Measurements from ENCODE around the genes MORN2 and SOS1.

GRCh38 chr2:38116650-38117145, 40.7 kb upstream of the CYP1B1 start:
- RRBS, result no CpG with 5 or more reads among the region's 2 CpGs

- RRBS, result no CpG with 5 or more reads among the region's 3 CpGs
Measured at GRCh38 chr2:38129284-38129960, 53.5 kb upstream of the CYP1B1 start.

DNA sequence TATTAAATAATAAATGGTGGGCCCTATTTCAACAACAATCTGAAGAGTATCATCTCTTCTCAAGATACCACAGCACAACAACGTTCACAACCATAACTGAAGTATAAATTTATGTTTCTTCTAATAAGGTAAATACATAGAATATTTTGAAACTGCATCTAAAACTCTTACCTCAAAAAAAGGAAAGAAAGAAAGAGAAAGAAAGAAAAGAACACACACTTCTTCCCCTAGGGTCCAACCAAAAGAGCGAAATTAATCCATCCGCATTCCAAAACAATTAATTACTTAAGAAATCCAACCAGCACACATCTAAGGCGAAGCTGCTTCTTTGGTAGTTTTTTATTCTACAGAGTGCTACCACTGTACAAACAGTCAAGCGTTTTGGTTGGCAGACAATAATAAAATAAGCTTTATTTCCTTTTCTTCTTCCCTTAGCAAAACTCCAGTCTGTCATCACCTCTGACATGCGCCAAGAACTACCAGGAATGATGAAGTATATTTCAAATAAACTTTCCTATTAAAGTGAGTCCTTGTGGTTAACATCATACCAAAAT, 1.5 kb downstream of the ATL2 start:
- RRBS, result no CpG with 5 or more reads among the region's 6 CpGs

DNA sequence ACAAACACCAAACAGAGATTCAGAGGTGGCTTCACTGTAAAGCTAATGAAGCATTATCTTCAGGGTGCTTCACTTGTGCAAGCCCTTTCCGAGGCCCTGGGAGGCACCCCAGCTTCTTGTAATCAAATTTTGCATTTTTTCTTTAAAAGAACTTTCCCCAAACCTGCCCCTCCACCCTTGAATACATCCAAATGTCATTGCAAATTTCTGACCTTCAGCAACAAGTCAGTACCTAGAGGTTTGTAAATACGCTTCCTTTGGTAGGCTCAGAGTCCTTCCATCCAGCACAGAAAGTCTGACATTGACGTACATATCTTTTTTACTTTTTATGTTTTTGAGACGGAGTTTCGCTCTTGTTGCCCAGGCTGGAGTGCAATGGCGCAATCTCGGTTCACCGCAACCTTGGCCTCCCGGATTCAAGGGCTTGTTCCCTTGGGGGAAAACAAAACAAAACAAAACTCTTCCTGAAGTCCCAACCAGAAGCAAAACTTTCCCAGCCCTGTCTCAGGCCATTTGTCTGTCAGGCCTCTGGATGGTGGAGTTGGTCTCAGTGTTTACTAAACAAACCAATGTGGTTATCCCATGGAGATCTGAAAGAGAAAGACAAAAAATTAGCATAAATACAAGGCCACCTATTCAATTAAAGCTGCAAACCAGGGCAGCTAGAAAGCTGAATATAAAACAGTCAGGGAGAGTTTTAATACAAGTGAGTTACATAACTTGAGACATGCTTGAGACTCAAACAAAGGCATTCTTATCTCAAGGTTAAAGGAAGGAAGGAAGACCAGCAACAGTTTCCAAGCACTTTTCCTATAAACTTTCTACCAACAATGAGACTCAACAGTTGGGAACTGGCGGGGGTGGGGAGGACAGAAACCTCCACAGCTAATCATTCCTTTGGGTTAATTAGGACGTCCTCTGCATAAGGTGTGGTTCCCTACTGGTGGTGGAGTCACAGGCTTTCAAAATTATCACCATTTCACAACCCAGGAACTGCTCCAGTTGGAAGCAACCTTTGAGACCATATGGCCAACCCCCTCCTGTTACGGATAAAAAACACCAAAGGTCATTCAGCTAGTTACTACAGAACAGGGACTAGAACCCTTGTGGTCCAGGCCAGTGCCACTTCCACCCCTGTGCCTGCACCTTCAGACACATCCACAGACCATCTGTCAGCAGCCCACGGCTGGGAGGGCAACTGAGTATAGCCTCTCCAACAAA, 29.7 kb upstream of the ATL2 start:
- RRBS, result no CpG with 5 or more reads among the region's 13 CpGs

DNA sequence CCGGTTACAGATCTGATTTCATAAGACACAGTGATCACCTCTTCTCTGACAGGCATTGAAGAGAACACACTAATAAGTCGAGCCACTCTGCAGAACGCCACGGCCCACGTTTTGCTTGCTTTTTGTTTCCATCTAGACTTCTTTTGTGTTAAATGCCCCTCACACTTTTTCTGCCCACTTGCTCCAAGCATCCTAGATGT, 85.4 kb downstream of the HNRNPLL start:
- RRBS, result no CpG with 5 or more reads among the region's 5 CpGs

GRCh38 chr2:38849552-38850160, 26.1 kb downstream of the DHX57 start:
- RRBS, result no CpG with 5 or more reads among the region's 4 CpGs

- RRBS, result under 1% methylated on average over 19 of the region's 63 CpGs
Measured at GRCh38 chr2:38875561-38876623, at the start of gene MORN2. TSS of gene MORN2 (plus strand) at chr2:38875976.

- RRBS, result no CpG with 5 or more reads among the region's 8 CpGs
Measured at GRCh38 chr2:39022272-39023258, 98.3 kb downstream of the SOS1 start.

DNA sequence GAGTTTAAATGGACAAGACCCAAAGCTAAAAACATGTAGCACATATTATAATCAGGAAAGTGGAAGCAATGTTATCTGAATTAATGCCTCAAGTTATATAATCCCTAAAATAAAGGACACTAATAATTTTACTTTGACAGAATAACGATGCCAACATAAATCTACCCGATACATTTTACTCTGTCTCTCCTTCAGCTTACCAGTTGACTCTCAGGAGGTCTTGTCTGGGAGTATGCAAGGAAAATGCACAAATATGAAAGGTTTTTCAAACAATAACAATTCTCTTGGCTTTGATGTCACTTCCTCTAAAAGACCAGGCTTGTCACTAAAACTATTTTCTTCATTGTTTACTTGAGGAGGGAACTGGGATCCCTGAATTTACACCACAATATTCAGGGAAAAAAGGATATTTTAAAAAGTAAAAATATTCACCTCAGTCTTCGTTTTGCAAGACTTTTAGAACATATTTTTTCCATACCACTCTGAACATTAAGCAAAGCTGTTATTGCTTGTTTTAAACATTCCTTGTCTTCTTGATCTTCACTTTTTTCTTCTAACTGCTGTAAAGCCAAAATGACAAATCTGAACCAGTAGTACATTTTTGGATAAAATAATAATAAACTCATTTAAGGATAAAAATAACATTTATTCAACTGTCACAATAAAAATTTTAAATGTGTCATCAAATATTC, 97.1 kb downstream of the SOS1 start:
- RRBS, result no CpG with 5 or more reads among the region's 3 CpGs

DNA sequence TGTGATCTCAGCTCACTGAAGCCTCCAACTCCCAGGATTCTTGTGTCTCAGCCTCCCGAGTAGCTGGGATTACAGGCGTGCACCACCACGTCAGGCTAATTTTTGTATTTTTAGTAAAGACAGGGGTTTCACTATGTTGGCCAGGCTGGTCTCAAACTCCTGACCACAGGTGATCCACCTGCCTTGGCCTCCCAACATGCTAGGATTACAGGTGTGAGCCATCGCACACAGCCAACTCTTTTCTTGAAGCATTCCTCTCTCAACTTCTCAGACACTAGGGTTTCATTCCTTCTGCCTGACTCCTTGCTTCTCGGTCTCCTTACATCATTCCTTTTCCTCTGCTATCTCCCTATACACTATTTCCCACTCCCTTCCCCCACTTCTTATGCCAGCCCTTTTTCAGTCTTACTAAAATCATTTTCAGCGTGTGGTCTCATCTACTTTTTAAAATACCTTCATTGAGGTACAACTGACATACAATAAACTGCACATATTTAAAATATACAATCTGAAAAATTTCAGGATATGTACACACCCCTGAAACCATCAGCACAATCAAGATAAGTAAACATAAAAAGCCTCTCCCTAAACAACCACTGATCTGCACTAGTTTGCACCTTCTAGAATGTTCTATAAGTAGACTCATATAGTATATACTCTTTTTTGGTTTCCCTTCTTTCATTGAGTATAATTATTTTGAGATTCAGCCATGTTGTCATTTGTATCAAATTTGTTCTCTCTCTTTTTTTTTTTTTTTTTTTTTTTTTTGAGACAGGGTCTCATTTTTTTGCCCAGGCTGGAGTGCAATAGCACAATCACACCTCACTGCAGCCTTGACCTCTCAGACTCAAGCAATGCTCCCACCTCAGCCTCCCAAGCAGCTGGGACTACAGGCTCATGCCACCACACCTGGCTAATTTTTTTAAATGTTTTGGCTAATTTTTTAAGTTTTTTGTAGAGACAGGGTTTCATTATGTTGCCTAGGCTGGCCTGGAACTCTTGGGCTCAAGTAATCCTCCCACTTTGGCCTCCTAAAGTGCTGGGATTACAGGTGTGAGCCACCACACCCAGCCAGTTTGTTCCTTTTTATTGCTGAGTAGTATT, 5.8 kb downstream of the SOS1 start:
- RRBS, result no CpG with 5 or more reads among the region's 6 CpGs

GRCh38 chr2:39120985-39121285, at the start of gene SOS1:
TSS of gene SOS1 (minus strand) at chr2:39121051.
- RRBS, result 5% methylated on average over 9 of the region's 23 CpGs

- RRBS, result no CpG with 5 or more reads among the region's 1 CpG
Measured at GRCh38 chr2:39128006-39128361, 7.1 kb upstream of the SOS1 start.

GRCh38 chr2:39277838-39278361, 157.0 kb upstream of the SOS1 start:
- RRBS, result no CpG with 5 or more reads among the region's 9 CpGs

DNA sequence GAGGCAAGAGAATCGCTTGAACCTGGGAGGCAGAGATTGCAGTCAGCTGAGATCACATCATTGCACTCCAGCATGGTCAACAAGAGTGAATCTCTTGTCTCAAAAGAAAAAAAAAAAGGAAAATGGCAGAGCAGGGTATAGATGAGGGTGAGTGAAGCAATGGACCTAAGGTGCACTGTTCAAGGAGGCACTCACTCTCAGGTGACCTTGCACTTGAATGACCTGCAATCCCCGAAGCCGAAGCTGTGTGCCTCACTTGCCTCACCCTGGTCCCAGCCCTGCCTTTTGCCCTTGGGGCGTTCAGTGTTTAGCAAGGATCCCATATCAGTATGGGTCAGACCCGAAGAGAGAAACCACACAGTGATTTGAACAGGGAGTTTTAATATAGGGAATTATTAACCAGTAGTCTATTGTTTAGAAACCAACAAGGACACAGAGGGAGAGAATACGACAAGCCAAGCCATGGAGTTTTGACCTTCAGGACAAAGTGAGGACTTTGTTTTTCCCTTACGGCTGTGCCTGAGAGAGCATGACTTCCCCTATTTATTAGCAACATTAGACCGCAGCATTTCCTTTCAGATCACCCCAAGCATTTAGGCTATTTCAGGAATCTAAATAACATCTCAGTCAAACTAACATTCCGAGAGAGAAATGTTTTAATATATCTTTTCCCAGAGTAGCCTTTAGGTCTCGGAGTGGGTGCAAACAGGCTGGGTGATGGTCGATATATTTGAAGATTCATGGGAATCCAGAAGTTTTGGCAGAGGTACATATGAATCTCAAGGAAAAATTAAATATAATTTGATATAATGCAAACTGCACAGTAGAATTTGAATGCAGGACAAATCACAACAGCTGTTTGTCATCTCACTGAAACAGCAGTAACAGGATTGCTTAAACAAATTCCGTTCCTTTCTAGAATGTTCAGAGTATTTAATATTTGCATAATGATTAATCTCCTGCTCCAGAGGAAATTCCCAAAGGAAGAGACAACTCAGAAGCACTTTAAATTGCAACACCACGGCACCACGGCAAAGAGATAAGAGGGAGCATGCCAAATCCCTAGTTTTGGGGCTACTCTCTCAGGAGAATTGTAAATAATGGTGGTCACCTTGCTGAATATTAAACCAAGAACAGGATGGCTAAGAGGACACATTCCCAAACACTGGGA, 67.4 kb upstream of the MAP4K3 start:
- RRBS, result no CpG with 5 or more reads among the region's 14 CpGs

DNA sequence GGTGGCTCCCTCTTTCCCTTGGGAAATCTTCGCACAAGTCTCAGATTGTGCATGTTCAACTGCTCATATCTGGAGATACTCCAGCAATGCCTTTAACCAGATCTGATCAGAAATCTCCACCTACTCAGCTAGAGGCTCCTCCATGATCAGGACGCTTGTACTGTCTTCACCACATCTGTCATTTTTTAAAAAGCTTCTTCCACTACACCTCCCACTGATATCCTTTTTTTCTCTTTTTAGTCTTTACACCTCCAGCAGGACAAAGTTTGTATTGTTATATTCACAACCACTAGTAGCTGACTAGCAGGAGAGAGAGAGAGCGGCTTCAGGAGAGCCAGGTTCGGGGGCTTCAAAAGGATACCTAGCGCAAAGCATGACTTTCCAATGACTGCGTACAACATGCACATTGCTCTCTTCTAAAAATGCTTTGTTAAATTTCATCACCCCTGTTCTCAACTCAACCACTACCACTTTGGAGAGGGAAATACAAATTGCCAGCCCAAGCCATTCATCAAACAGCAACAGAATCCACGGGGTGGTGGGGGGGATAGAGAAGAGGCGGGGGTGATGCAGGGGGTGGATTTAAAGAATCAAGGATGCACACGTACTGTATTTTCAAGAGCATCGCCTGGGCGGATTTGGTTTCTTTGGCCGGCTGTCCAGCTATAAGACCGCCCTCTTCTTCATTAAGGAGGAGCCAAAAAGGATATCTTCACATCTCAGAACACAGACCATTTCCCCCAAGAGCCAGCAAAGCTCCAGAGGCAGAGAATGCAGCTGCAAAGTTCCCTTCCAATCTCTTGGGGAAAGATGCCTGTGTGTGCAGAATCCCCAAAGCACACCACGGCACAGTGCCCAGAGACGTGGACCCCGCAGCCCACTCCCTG, 1.2 kb downstream of the SLC8A1 start:
- RRBS, result no CpG with 5 or more reads among the region's 16 CpGs

DNA sequence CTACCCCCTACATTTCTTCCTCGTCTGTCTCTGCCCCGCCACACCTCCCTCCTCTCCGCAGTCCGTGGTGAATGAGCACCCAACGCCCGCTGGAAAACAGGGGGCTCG, 719 bp downstream of the SLC8A1 start:
- RRBS, result no CpG with 5 or more reads among the region's 7 CpGs

DNA sequence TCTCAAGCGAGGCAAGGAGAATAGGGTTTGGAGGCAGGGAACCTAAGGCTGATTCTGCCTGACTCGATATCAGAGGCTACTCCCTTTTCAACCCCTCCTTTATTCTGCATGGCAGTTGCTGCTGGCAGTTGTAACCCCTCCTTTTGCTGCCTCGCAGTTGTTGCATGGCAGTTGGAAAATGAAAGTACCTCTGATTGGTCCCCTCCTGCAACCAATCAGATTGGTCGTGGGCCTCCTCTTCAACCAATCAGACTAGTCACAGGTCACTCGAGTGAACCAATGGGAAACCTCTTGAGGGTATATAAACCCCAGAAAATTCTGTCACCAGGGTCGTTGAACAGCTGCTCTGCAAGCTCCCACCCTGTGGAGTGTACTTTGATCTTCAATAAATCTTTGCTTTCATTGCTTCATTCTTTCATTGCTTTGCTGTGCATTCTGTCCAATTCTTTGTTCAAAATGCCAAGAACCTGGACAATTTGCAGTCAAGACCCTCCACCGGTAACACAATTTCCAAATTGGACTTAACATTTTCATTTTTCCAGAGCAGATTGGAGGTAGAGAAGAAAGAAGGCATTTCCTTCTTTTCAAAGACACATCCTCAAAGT, 294.4 kb upstream of the SLC8A1 start:
- RRBS, result no CpG with 5 or more reads among the region's 7 CpGs

- RRBS, result no CpG with 5 or more reads among the region's 13 CpGs
Measured at GRCh38 chr2:40957481-40958105, 505.7 kb upstream of the SLC8A1 start.

GRCh38 chr2:41877076-41877999, 170.5 kb upstream of the PKDCC start:
- RRBS, result no CpG with 5 or more reads among the region's 23 CpGs

DNA sequence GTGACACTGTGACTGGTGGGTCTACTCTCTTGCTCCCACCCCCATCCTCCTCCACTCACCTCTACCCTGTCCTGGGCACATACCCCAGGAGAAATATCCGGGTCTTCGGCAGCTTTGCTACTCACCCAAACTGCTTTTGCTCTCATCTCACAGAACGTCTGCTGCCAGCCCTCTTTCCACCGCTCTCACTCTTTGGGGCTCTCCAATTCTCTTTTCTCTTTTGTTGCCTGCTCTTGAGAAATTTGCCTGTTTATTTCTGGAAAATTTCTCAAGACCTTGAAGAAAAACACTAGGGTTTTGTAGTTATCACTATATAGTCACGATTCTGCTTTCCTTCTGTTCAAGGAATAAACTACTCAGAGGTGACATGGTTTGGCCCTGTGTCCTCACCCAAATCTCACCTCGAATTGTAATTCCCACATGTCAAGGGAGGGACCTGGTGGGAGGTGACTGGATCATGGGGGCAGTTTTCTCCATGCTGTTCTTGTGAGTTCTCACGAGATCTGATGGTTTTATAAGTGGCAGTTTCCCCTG, 133.7 kb upstream of the PKDCC start:
- RRBS, result no CpG with 5 or more reads among the region's 7 CpGs